Osteocyte (in vitro differentiated cells): Measurements from ENCODE around the genes GEMIN4 and GLOD4.

DNA sequence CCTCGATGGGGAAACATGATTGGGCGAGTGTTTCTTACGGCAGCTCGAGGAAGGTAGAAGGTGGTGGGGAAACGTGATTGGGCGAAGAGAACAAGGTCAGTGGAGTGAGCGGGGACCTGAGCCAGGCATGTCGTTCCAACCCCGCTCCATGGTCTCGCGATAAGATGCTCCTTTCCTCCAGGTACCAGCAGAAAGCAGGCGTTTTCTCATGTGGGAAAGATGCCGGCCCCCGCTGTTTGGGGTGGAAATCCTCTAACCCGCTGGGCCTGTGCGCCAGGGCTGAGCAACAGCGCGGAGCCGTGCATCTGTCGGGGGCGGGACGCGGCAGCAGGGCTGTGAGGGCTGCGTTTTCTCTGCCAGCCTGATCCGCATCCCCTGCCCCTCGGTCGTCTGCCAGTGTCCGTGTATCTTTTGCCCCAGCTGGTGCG lies 25.6 kb upstream of the DOC2B start:
- PRO-cap, result no peak

DNA sequence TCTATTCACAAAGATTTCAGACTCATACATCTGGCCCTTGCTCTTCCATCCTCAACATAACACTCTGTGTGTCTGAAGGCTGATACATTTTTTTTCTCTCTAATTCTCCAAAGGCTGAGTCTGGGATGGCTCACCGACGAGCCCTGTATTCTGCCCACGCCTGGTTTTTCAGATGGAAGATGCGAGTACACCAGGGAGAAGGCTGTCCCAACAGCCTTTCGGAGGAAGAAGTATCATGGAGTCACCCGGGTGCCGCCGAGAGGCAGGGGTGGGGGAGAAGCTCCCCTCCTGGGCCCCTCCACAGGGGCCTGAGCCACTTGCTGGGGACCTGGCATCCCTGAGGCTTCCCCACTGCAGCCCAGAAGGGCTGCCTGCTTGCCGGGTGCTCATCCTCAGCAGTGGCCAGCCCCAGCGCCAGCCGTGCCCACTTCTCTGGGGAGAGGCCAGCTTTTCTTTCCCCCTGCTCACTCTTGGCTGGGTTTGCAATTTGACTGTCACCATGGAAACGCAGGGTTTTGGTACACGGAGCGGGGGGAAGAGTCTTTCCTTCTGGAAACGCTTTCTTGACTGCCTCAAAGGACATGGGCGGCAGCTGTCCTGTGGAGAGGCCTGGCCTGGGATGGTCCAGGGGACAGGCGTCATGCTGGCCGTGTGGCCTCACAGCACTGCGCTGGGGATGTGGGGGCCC lies 45.5 kb upstream of the DOC2B start:
- PRO-cap, result no peak

DNA sequence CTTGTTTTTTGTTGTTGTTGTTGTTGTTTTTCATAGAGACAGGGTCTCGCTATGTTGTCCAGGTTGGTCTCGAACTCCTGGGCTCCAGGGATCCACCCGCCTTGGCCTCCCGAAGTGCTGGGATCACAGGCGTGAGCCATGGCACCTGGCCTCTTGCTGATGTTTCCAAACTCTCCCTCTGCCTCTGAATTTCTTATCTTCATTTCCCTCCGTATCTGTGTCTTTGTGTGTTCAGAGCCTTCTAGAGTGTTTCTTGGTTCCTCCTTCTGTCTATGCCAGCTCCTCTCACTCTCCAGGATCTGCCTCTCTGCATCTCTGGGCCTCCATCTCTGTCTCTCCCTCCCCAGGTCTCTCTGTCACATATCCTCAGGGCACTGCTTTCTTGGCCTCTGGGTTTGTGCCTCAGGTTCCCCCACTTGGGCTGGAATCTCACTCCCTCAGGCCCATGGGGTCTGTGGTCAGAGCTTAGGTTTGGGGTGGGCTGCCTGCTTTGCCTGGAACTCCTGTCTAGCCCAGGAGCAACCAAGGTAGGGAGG lies 49.5 kb upstream of the DOC2B start:
- PRO-cap, result no peak

DNA sequence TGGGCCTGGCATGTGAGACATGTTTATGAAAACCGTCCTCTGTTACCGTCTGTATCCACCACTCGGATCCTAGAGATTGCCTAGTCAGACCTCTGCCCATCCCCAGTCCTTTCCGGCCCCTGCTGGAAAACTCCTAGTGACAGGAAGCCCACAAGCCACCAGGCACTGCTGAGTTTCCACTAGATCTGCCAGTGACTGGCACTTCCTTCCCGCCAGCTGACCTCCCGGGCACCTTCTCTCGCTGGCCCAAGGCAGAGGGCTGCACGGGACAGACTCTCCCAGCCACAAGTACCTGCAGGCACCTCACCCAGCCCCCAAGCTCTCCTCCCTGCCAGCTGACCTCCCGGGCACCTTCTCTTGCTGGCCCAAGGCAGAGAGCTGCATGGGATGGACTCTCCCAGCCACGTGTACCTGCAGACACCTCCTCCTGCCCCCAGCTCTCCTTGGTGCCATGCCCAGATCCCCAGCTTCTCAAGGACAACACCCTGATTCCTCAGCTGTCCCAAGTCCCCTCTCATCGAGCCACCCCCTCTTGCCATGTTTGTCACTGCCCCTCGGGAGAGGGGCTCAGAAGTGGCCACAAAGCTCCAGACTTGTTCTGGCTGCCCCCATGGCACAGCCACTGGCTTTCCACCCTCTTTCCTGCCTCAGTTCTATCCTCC lies 66.4 kb upstream of the DOC2B start:
- PRO-cap, result no peak

DNA sequence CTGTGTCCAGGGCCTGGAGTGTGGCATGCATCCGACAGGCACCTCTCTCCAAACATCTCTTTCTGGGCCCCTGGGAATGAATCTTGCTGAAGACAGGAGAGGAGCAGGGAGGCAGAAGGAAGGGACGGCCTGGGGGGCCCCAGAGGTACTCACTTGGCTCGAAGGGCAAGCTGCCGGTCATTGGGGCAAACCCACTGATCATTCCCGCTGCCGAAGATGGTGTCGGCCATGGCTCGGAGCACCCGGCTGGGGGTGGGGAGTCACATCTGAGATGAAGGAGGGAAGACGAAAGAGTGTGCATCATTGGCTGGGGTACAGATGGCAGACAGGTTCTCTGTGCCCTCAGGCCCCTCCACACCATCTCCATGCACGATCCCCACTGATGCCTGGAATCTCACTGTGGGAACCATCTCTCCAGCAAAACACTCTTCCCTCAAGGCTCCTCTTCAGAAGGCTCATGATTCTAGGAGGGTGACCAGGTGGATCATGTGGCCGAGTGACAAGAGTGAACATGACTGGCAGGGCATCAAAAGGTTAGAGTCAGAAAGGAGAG lies 25.2 kb downstream of the RPH3AL start:
- PRO-cap, result no peak

DNA sequence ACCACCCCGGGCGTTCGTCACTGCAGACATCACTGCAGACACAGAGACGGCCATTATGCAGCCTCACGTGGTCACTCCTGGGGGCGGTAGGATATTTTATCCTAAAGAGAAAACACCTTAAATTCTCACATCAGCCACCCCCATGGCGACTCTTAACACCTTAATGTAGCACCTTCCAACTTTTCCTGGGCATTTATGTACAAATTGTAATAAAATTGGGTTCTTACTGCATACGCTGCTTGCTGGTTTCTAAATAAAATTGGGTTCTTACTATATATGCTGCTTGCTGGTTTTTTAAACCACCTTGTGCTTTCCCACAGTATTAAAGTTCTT lies 19.4 kb downstream of the RPH3AL start:
- PRO-cap, result no peak

- PRO-cap, result no peak
Observed at GRCh38 chr17:333547-334624, 18.7 kb downstream of the RPH3AL start.

- PRO-cap, result no peak
Observed at GRCh38 chr17:342995-343609, 9.5 kb downstream of the RPH3AL start.

GRCh38 chr17:353032-353552 lies 485 bp upstream of the RPH3AL start:
- PRO-cap, result no peak

- PRO-cap, result no peak
Observed at GRCh38 chr17:377383-377931, 24.9 kb upstream of the RPH3AL start.

- PRO-cap, result no peak
Observed at GRCh38 chr17:559541-560349, 149.6 kb downstream of the C17orf97 start.

GRCh38 chr17:560350-560653 lies 150.2 kb downstream of the C17orf97 start:
- PRO-cap, result no peak

DNA sequence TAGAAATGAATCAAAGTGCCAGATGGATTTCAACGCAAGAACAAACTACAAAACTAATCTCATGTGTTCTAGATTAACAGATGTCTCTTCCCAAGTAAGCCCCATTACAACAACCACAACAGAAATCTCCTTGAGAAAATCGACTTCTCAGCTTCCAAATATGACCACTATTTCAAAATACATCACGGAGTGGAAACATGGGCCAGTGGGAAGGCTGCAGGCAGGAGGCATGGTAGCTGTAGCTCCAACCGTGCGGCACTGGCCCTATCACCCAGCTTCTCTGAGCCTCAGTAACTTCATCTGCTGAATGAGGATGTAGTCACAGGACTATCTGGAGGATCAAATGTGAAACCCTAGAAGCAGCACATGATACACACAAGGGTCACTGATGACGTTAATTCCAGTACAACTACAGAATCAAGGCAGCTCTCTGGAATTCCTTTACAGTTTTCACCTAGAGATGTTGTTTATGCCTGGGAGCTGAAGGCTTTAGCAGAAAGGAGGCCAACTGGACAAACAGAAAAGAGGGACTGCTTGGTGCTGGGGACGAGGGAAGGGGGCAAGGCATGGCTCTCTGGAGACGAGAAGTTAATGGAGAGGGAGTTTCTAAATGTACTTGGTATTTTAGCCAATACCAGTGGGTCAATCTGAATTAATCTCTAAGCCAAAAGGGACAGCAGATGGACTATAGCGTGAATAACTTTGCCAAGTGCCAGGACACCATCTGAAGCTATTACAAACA lies 112.1 kb downstream of the VPS53 start:
- PRO-cap, result no peak

- PRO-cap, result no peak
Observed at GRCh38 chr17:615151-615726, 99.4 kb downstream of the VPS53 start.

- PRO-cap, result bidirectional peak, plus-strand start at chr17:752378, minus-strand start at chr17:752261
Observed at GRCh38 chr17:751952-752463, at the start of gene GEMIN4. Gene GEMIN4 (minus strand): TSS chr17:752264.

- PRO-cap, result bidirectional peak, plus-strand start at chr17:782353, minus-strand start at chr17:782291
Observed at GRCh38 chr17:781860-782528, at the start of gene GLOD4. Gene GLOD4 (minus strand): TSS chr17:782280.

DNA sequence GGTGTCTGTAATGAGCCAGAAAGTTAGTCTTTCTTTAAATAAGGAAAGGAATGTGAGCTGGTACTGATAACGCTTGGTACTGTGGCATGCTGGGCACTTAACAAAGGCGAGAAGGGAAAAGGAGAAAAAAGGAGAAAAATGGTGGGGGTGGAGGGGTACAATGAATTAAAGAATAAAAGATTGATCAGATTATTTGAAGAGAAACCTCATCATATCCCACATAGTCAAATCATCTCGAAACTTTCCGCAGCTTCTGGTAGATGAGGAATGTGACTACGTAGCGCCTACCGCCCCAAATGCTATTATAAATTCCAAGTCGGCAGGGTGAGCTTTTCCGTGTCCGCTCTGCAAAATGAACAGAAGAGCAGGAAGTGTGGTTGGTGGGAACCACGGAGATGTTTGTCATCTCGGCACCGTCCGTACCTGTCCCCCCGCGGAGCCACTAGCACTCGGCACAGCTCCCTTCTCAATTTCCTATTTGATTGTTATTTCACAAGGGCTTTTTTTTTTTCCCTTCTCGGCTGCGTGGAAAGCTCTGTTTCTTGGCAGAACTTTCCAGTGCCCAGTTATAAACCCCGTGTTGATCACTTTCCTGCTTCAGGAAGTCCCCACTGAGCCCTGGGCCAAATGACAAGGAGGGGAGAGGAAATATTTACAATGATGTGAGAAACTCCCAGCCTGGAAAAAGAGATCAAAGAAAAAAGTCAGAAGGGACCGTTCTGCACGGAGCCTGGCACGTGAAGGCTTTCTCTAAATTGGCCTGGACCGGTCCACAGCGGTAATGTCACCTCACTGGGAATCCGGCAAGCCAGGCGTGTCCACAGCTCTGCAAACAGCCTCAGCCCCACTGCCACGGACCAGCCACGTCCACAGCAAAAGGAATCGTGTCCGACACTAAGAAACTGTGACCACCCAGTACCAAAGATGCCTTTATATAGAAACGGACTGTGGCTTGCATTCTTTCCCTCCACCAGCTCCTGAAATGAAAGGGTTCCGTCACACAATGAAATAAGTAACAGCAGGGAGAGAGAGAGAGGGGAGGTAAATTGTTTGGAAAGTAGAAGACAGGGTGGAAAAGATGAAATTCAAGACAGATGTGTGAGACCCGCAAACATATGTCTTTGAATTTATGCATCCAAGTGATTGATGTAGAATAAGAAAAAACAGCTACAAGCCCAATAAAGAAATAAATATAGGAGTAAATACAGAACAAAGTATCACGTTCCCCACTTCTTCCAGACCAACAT lies 65.0 kb downstream of the MRM3 start:
- PRO-cap, result no peak

GRCh38 chr17:850418-851201 lies 68.5 kb downstream of the MRM3 start:
- PRO-cap, result no peak

DNA sequence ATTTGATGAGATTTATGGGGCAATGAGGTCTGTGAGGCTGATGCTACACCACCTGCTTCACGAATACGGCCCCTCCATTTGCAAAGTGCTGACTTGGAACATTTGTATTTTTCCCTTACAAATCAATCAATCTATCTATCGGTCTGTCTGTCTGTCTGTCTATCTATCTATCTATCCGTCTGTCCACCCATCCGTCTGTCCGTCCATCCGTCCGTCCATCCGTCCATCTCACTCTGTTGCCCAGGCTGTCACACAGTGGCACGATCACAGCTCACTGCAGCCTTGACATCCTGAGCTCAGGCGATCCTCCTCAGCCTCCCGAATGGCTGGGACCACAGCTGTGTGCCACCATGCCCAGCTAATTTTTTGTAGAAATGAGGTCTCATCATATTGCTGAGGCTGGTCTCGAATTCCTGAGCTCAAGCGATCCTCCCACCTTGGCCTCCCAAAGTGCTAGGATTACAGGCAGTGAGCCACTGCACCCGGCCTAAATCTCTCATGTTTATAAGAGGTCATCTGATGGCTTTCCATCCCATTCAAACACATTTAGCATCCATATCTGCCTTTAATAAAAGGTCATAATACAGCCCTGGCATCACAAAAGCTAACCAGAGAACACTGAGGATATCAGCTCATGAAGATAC lies 88.6 kb downstream of the NXN start:
- PRO-cap, result no peak

DNA sequence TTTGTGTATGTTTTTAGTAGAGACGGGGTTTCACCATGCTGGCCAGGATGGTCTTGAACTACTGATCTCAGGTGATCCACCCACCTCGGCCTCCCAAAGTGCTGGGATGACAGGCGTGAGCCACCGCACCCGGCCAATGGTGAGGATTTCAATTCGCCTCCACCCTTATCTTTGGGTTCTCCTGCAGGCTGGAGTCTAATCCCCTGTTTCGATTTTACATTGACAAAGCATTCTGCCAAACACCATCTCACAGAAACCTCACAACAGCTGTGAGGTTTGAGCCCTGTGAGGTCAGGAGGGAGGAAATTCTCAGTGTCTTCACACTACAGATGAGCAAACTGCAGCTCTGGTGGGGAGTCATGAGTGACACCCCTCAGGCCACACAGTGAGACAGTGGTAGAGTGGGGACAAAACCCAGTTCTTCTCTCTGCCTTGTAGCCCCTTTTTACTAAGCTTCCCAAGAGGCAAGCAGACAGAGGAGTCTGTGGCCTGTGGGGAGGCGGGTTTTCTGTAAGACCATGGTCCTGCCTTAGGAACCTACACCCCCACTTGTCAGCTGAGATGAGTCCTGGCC lies 59.2 kb downstream of the ABR start:
- PRO-cap, result no peak